ENCODE data around the genes LARGE2 and AMBRA1.

DNA sequence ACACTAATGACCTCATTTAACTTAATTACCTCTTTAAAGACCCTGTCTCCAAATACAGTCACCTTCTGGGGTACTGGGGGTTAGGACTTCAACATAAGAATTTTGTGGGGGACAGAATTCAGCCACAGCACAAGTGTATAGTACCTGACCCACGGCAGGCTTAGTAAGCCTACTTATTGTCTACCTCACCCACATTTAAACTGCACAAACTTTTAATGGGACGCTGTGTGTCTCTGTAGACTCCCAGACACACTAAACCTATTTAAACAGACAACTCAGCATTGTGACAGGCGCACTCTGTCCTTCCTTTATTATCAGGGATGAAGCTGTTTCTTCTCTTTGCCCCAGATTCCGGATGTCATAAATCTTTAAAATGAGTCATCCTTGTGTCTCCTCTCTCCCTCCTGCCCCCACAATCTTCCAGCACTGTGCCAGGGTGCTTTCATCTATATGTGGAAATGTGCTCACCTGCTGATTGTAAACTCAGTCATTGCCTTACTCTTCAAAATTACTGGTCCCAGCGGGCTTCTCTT lies 5.4 kb upstream of the MAPK8IP1 start:
- PRO-cap, 8 experiments: no peak in any of the 8 experiments

DNA sequence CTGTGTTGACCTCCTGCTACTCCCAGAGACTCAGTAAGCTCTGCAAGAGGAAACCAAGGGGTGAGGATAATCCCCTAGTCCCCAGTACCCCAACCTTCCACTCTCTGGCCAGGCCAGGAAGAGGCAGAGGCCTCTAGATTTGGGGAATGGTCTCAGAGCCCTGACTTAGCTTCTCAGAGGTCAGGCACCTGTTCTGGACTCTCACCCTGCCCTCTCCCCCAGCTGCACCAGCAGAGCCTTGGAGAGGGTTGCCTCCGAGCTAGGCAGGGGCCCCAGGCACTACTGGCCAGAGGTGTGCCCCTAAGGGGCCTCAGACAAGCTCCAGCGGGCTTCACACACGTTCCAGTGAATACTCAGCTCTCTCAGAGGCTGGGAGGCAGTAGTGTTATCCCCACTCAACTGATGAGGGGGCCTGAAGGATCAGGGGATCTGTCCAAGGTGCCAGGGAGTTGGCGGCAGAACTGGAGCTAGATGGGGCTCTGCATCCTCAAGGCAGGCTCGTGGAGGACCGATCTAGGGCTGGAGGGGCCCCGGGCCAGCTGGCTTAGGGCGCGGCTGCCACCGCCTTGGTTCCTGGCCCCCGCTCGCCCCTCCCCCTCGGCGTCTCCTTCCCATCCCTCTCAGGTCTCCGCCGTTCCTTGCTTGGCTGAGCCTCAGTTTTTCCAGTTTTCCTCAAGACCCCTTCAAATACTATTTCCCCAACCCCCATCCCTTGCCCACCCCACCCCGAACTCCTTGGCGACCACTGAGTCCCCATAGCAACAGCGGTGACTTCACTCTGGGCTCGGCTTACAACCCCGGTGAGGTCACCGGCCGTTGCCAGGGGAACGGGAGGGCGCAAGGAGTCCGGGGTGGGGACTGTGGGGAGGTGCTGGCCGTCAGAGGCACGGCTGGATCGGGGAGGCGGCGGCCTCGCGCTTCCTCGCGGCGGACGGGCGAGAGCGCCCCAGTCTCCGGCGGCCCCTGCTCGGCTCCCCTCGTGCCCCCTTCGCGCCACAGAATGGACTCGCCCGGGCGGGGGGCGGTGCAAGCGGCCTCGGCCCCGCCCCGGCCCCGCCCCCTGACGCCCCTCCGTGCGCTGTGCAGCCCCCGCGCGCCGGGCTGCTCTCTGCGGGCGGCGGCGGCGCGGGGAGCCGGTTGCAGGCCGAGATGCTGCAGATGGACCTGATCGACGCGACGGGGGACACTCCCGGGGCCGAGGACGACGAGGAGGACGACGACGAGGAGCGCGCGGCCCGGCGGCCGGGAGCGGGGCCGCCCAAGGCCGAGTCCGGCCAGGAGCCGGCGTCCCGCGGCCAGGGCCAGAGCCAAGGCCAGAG lies 7.6 kb downstream of the FREY1 start:
- PRO-cap, 8 experiments: peak in 7 of 8 experiments; most common plus-strand start position 881 of the sequence (in 7); most common minus-strand start position 626 of the sequence (in 1)

DNA sequence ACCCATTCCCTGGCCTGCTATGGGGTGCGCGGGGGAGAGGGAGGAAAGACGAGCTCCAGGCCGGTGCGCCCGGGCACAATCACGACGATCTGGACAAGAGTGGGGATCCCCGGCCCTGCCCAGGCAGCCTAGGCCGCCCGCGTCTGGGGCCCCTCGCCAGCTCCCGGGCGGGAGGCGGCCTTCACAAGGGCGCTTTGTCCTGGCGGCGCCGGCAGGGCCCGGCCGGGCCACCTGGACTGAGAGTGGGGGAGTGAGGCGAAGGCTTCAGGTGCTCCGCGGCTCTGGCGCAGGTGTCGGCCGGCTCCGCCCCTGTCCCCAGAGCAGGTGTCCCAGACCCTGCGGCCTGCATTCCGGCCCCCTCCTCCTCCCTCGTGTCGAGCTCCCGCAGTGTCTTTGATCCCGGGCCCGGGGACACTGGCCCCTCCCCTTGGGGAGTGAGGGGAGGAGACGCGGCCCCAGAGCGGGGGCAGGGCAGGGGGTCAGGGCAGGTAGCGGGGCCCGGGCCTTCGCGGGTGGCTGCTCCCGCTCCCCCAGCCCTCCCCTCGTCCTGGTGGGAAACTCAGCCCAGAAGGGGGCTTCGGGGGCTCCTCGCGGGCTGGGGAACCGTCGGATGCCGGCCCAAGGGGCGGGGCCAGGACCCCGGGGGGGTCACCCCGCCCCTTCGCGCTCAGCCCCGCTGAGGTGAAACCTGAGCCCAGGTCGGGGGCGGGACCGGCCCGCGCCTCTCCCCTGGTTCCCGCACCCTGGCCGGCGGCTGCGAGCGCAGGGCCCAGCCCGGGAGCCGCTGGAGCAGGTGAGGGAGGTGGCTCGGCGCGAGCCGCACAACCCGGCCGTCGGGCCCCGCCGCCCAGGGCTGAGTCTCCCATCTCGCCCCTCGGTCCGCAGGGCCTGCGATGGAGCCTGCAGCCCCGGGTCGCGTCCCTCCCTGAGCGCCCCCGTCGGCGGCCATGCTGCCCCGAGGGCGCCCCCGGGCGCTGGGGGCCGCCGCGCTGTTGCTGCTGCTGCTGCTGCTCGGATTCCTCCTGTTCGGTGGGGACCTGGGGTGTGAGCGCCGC lies at the start of gene LARGE2:
Gene LARGE2 (plus strand): TSS at position 721 of the 1,055 bp plus-strand sequence.
- PRO-cap, 8 experiments: peak in 1 of 8 experiments; most common plus-strand start position 1,014 of the sequence (in 1); most common minus-strand start position 949 of the sequence (in 1)

DNA sequence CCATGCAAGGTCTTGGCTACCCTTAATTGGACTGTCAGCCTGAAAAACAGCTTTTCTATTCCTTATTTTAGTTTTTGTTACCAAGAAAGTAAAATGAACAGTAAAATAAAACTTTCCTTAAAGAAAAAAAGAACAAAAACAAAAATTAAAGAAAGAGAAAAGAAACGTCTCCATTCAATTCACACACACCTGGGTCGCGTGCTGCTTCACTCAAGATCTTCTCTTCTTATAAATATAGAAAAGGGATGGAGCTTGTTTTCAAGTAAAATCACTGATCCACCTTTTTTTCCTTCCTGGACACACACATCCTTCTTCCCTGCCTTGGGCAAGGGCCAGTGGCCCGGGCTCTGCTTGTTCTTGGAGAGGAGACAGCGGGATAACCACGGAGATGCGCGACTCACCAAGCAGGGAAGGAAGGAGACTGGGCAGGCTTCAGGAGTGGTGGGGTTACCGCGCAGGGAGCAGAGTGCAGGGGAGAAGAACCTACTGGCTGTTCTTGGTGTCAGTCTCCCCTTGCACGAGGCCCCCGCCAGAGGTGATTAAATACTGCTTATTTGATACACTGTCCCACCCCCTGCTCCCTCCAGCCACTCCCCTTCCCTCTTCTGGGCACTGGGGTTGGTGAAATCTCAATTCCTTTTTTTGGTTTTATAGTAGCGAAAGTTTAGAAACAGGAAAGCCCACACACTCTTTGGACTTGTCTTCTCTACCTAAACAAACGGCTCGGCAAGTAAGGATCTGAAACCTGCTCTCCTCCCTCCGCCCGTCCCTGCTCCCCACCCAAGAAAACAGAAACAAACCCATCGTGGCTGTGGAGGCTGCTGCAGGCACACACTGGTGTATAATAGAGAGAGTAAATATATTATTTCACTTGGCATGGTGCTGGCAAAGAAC lies 10.6 kb downstream of the LARGE2 start:
- PRO-cap, 8 experiments: peak in 1 of 8 experiments; most common plus-strand start position 717 of the sequence (in 1); most common minus-strand start position 515 of the sequence (in 1)

- PRO-cap, 8 experiments: no peak in any of the 8 experiments
These were observed 61.3 kb upstream of the CREB3L1 start for GRCh38 chr11:46216088-46216553.

GRCh38 chr11:46291256-46291784 lies 13.9 kb downstream of the CREB3L1 start:
- PRO-cap, 8 experiments: no peak in any of the 8 experiments

GRCh38 chr11:46554142-46554840 lies 39.5 kb downstream of the AMBRA1 start:
- PRO-cap, 8 experiments: no peak in any of the 8 experiments

- PRO-cap, 8 experiments: peak in 8 of 8 experiments; most common plus-strand start chr11:46593773 (in 7); most common minus-strand start chr11:46593666 (in 5)
These were observed at the start of gene AMBRA1 for GRCh38 chr11:46593246-46594457. Gene AMBRA1, minus strand, starts transcription at chr11:46594023.

- PRO-cap, 8 experiments: no peak in any of the 8 experiments
These were observed 11.8 kb downstream of the LRP4 start for GRCh38 chr11:46906506-46907065.

GRCh38 chr11:47077757-47078800 lies 98.6 kb downstream of the ARFGAP2 start:
- PRO-cap, 8 experiments: no peak in any of the 8 experiments

- PRO-cap, 8 experiments: no peak in any of the 8 experiments
These were observed 651 bp downstream of the PACSIN3 start for GRCh38 chr11:47185267-47186298.

DNA sequence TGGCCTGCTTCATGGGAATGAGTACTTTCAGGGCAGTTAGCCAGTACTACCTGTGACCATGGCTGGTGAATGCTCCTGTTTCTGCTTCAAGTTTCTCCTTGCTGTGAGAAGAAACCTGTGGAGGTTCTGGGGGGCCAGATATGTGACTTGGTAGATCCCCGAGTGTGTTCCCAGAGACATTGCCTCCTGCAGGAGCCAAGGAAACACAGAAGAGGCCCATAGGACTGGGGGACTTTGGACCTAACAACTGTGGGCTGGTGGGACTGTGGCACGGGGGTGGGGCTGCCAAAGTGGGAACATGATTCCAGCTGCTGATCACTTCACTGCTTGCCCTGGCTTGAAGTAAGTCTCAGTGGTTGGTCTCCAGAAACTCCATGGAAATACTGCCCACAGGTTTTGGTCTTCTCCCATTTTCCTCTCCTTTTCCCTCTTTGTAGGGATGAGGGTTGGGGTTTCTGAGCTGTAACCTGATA lies 4.1 kb upstream of the NR1H3 start:
- PRO-cap, 8 experiments: no peak in any of the 8 experiments

DNA sequence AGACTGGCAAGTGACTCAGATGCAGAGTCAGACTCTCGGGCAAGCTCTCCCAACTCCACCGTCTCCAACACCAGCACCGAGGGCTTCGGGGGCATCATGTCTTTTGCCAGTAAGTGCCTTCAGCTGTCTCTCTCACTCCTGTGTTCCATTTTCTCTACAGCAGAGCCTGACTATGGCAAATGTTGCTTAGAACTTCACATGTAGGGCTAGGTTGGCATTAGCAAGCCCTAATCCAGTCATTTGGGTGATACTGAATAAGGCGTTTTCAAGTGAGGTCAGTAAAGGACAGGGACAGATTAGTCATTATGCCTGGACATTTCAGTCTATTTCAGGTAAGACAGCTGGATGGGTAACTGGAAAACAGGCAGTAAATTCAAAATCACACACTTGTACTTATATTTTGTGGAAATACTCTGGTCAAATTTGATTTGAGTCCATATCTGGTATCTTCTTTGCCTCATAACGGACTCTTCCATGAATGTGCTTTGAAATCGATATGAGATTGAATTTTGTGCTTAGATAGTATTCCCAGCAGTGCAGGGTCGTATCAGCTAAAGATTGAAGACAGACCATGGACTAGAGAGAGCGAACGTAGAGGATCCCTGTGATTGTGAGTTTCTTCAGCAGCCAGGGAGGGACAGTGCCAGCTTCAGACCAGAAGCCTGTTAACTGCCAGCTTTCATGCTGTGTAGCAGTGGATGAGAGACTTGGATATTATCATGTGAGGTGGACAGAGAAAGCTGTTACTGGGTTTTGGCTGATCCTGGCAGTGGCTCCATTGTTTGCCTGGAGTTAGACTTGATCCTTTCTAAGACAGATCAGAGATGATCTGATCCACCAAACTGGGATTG lies 27.9 kb downstream of the NR1H3 start:
- PRO-cap, 8 experiments: no peak in any of the 8 experiments

- PRO-cap, 8 experiments: peak in 3 of 8 experiments; most common plus-strand start chr11:47290829 (in 3)
These were observed 32.8 kb downstream of the NR1H3 start for GRCh38 chr11:47290414-47291169.

DNA sequence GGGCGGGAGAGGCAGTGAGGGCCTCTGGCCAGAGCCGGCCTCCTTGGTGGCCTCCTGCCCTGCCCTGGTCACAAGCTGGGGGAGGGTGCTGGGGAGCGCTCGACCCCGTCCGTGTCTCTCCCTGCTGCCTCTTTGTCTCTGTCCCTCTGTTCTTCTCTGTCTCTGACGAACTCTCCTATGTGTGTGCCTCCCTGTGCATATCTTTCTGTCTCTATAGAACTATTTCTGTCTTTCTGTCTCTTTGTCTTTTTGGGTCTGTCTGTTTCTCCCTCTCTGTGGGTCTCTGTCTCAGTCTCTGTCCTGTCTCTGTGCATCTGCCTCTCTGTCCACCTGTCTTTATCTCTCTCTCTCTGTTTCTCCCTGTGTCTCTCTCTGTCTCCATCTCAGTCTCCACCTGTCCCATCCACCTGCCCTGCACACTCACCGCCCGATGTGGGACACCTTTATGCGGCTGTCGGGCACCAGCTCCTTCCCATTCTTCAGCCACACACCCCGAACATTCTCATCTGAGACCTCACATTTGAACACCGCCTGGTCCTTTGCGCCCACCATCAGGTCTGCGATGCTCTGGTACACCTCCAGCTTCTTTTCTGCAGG lies 10.8 kb downstream of the MYBPC3 start:
- PRO-cap, 8 experiments: no peak in any of the 8 experiments

DNA sequence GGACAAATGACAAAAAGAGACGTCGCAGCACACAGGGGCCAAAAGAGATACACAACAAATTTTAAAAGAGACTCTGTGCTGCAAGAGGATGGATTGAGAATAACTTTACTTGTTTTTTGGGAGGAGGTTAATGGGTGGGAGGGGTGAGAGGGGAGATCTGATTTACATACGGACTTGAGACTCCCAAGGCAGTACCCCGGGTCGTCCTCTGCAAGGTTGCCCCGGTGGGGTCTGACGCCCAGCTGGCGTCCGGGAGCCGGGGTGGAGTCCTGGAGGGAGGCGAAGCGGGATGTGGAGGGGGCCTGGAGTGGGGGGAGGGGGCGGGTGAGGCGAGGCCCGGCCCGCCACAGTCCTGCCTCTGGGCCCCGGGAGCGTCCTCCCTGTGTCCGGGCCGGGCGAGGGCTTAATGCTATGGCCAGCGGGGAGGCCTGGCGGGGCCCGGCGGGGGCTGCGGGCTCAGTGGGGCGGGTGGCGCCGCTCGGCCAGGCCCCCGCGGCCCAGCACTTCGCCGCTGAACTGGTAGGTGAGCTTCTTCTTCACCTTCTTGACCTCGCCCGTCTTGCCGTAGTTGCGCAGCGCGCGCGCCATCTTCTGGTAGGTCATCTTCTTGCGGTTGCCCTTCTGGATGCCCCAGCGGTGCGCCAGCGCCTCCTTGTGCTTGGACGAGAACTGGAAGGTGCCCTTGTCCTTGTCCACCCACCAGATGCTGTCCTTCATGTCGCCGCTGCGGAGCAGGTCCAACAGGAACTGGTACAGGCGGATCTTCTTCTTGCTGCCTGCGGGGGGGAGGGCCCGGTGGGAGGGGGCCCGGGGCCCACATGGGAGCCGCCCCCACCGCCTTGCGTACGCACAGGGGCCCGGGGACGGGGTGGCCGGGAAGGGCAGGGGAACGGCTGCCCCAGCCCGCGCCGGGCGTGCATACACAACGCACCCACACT lies 2.5 kb upstream of the MYBPC3 start:
- PRO-cap, 8 experiments: peak in 1 of 8 experiments; most common minus-strand start position 549 of the sequence (in 1)

DNA sequence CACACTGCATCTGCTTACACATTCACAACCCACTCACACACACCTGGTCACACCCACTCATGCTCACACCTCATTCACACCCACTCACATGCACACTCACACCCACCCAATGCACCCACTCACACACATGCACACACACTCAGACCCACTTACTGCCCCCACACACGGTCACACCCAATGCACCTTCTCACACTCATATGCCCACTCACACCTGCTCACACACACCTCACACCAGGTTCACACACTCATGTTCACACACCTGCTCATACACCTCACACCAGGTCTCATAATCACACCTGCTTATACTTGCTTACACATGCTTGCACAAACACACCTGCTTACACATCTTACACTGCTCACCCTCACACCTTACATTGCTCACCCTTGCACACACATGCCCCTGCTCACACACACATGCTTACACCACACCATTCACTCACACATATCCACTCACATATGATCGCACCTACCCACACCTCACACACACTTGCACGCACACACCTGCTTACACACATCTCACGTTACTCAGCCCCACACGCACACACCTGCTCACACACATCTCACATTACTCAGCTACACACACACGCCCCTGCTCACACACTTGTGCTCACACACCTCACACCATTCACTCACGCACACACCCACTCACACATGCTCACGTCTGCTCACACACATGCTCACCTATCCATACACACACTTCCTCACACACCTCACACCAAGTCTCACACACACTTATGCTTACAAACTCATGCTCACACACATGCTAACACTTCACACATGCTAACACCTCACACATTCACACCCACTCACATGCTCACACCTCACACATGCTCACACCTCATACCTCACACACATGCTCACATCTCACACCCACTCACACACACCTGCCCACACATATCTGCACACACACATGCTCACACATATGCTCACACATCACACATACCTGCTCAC lies 4.1 kb upstream of the MYBPC3 start:
- PRO-cap, 8 experiments: peak in 3 of 8 experiments; most common minus-strand start position 198 of the sequence (in 2)

DNA sequence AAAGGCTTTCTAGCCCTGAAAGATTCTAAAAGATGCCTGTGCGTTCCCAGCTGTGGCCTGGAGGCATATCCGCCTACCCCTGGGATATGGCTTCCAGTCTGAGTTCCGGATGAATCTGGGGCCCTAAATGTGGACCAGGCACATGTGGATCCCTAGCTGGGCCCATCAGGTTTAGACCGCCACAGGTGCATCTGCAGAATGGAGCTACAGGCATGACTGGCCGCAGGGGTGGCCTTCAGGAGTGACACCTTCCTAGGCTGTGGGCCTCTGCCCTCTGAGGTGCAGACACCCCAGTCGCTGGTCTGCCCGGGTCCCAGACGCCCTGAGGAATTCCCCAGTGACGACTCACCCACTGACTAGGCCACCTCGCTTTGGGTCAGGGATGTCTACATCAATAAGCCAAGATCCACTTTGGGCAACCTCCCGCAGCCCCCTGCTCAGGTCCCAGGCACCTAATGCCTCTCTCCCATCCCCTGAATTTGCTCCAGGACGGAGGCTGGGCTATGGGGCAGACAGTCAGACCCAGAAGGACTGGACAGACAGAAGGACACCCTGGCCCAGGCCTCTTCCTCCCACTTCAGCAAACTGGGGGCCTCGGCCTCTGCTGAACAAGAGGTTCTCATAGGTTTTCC lies 3.9 kb downstream of the SPI1 start:
- PRO-cap, 8 experiments: peak in 6 of 8 experiments; most common plus-strand start position 293 of the sequence (in 1); most common minus-strand start position 276 of the sequence (in 6)

DNA sequence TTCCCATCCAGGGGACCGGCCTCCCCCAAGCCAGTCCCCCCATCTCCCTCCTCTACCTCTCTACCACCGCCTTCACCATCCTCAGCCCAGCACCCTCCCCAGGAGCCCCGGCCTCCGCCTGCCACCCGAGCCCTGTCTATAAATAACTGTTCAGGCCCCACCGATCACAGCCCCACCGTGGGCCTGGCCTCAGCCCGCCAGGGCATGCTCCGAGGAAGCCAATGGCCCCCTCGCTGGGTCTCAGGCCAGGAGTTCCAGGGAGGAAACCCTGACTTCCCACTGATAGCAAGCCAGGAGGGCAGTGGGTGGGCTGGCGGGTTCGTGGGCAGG lies 458 bp downstream of the SPI1 start:
- PRO-cap, 8 experiments: no peak in any of the 8 experiments

DNA sequence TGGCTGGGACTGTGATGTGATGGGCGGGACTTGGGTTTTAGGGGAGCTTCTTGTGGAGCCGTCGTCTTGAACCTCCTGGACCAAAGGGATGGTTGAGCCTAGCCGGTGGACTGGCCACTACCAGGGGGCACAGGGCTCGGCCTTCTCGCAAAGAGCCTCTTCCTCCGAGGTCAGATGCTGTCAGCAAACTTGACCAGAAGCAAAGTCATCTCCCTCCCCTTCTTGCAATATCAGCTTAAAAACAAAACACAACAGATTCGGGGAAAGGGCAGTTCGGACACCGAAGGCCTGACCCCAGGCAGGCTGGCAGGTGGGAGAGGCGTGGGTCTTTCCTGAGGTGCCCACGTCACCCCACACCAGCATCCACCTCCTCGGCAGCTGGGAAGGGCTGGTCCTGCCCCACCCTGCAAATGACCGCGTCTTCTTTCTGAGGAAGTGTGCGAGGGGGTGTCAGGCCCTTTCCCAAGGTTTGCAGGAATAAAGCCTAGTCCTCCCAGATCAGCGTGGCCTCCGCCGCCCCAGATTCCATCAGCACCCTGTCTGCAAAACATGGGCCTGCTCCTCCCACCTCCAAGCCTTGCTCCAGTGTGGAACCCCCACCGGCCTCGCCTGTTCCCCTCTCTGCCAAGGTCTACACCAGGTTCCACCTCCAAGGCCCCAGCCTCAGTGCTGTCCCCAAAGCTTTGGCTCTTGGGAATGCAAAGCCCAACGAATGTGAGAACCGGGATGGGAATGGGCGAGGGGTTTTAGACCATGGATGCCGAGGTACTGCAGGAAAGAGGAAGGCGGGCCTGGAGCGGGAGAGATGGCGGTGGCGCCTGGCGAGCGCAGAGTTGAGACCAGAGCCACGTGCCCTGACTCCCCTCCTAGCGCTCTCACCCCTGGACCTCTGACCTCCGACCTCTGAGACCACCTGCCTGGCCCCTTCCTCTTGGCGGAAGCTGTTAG lies 14.4 kb upstream of the SLC39A13 start:
- PRO-cap, 8 experiments: peak in 7 of 8 experiments; most common plus-strand start position 419 of the sequence (in 4); most common minus-strand start position 279 of the sequence (in 3)